Metastatic Liver Carcinoma in the Adrenal Gland (tissue), 2 donors: ENCODE data around the genes BZW2, AGR2 and AGR3.

GRCh38 chr7:8262438-8262759 is 432 bp upstream of the ICA1 start:
- PRO-cap, 2 experiments, result peak in 1 of 2 experiments; most common minus-strand start chr7:8262571 (in 1)

DNA sequence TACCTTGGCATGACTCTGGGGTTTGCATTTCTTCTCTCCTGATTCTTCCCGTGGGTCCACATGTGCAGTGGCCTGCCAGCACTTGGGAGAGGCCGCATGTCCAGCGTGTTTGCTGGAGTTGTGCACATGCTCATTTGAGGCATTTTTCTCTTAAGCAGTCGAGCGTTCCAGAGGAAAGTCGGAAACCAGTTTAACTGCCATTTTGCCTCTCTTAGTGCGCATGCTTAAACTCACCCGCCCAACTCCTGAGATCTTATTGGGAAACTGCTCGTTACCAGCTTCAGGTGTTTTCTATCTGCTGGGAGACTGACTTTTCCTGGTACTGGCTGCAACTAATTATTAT is 854.7 kb downstream of the NDUFA4 start:
- PRO-cap, 2 experiments, result no peak in any of the 2 experiments

DNA sequence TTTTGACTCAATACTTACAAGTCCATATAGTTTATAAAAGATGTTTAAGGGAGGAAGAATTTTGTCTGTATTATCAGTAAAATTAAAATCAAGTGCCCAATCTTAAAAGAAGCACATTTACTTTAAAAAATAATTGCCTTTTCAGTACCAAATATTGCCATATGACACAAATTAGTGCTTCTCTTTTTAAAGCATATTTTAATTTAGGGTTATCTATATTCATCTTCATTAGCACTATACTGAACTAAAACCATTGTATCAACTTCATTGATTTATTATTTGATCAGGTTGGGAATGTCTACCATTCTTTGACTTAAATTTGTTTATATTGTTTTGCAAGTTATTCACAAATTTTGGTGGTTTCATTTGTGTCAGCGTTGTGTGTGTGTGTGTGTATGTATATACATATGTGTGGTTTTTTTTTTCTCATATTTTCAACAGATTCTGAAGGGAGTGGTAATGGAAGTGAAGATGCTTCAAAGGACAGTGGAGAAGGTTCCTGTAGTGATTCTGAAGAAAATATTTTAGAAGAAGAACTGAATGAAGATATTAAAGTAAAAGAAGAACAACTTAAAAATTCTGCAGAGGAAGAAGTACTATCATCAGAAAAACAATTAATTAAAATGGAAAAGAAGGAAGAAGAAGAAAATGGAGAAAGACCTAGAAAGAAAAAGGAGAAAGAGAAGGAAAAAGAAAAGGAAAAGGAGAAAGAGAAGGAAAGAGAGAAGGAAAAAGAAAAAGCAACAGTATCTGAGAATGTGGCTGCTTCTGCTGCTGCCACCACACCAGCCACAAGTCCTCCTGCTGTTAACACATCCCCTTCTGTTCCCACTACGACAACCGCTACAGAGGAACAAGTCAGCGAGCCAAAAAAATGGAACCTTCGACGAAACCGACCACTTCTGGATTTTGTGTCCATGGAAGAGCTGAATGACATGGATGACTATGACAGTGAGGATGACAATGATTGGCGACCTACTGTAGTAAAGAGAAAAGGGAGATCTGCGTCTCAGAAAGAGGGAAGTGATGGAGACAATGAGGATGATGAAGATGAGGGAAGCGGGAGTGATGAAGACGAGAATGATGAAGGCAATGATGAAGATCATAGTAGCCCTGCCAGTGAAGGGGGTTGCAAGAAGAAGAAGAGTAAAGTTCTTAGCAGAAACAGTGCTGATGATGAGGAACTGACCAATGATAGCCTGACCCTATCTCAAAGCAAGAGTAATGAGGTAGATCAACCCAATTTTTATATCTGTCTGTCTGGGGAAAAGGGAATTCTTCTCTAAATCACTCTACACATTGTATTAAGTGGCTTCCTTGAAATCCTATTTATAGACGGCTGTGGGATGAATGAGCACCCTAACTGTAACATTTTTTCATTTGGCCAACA is 8.8 kb downstream of the PHF14 start:
- PRO-cap, 2 experiments, result no peak in any of the 2 experiments

DNA sequence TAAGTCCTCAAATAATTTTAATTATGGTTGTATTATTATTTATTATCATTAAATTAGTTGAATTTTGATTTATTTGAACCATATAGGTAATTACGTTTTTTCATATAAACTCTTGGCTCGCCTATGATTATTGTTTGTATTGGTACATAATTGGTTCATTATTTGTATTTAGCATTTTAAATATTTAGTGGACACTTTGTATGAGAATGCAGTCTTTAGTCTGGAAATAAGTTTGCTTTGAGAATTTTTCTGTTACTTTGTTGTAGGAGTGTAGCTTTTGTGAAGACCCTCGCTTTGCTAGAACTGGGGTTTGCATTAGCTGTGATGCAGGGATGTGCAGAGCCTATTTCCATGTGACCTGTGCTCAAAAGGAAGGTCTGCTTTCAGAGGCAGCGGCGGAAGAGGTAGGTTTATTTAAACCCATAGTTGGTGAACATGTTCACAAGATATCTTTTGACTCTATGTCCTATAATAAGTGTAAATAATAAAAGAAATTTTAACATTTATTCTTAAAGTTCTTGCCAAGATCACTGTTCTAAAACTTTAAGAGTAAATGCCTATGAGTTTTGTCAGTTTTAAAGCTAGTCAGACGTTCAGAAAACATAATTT is 54.8 kb downstream of the PHF14 start:
- PRO-cap, 2 experiments, result no peak in any of the 2 experiments

DNA sequence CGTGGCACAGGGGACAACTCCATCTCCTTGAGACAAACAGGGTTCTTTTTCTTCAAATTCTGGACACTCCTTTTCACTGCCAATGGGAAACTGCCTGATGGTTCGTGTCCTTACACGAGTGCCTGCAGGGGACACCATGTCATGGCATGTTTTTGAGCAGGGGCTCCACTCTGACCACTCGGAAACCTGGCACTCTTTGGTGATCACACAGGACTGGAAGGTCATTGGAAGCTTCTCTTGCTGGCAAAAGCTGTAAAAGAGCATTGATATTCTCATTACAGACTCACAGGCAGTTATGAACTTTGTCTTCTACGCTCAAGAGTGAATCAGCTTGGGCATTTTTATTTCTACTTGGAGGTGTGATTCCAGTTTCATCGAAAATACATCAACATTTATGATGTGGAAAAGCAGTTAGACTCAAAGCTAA is 238.7 kb downstream of the THSD7A start:
- PRO-cap, 2 experiments, result no peak in any of the 2 experiments

- PRO-cap, 2 experiments, result no peak in any of the 2 experiments
Measured at GRCh38 chr7:12094457-12094954, 116.6 kb upstream of the TMEM106B start.

GRCh38 chr7:12424028-12424632 is 20.5 kb upstream of the VWDE start:
- PRO-cap, 2 experiments, result no peak in any of the 2 experiments

- PRO-cap, 2 experiments, result no peak in any of the 2 experiments
Measured at GRCh38 chr7:12565305-12565810, 5.2 kb upstream of the SCIN start.

GRCh38 chr7:12635904-12636267 is 51.5 kb upstream of the ARL4A start:
- PRO-cap, 2 experiments, result no peak in any of the 2 experiments

GRCh38 chr7:12685482-12686116 is 1.8 kb upstream of the ARL4A start:
- PRO-cap, 2 experiments, result no peak in any of the 2 experiments

DNA sequence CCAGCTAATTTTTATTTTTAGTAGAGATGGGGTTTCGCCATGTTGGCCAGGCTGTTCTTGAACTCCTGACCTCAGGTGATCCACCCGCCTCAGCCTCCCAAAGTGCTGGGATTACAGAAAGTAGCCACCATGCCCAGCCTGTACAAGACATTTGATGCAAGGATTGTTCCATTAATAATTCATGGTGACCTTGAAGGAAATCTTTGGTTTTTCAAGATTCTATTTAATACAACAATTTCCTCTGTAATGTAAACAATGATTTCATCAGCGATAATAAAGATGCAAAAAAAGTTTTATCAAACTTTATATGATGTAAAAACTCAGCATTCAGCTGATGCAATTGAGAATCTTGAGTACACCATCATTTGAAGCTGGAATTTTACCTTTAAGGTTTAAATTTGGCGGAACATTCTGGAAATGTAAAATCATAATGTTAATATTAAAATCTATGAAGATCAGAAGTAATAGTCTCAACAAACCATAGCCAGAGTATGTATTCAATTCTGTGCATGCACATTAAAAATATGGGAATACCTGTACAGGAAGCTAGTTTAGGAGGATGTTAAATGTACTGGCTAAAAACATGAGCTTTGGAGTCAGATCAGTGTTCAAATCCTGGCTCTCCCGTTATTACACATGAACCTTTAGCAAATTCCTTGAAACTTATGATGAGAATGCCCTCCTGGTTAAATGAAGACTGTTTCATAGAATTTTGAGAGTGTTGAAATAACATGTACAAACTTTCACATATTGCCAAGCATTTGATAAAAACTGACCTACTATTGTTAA is 4.4 kb downstream of the ARL4A start:
- PRO-cap, 2 experiments, result no peak in any of the 2 experiments

GRCh38 chr7:13920374-13920564 is 69.2 kb downstream of the ETV1 start:
- PRO-cap, 2 experiments, result no peak in any of the 2 experiments

GRCh38 chr7:16064306-16064653 is 357.1 kb downstream of the CRPPA start:
- PRO-cap, 2 experiments, result no peak in any of the 2 experiments

- PRO-cap, 2 experiments, result no peak in any of the 2 experiments
Measured at GRCh38 chr7:16268443-16269099, 152.8 kb downstream of the CRPPA start.

- PRO-cap, 2 experiments, result peak in 2 of 2 experiments; most common plus-strand start chr7:16646189 (in 2); most common minus-strand start chr7:16646760 (in 1)
Measured at GRCh38 chr7:16645948-16646831, at the start of gene BZW2. BZW2 (plus strand) TSS chr7:16646181.

DNA sequence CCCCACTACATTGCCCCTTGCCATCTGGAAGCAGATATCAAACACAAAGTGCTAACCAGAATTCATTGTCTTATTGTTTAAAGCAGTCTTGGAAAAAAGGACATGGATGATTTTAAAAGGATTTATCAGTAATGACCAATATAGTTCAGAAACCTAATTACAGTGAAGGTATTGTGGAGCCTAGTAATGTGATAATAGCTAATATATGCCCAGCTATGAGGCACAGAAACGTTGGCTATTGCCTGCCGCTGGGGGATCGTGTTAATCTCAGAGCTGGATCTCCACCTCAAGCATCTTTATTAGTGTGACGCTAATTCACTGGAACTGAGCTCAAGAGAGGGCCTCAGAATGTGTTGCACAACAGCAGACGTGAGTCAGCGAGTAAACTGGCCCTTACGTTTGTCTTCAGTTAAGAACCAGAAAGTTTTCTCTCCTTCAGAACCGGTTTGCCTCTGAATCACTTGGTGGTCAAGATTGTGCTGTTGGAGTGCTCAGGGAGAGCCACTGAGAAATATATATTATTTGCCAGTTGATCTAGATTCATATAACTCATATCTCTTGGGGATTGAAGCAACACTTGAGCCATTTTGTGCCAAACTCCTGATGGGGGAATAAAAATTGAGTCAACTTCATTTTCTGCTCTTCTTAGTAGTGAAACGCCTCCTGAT is 22.0 kb downstream of the BZW2 start:
- PRO-cap, 2 experiments, result no peak in any of the 2 experiments

DNA sequence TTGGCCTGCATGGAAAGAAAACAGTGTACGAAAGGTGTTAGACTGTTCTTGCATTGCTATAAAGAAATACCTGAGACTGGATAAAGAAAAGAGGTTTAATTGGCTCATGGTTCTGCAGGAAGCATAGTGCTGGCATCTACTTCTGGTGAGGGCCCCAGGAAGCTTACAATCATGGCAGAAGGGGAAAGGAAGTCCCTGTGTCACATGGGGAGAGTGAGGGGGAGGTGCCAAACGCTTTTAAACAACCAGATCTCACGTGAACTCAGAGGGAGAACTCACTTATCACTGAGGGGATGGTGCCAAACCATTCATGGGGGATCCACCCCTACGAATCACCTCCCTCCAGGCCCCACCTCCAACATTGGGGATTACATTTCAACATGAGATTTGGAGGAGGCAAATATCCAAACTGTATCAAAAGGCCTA is 5.6 kb downstream of the TSPAN13 start:
- PRO-cap, 2 experiments, result no peak in any of the 2 experiments

DNA sequence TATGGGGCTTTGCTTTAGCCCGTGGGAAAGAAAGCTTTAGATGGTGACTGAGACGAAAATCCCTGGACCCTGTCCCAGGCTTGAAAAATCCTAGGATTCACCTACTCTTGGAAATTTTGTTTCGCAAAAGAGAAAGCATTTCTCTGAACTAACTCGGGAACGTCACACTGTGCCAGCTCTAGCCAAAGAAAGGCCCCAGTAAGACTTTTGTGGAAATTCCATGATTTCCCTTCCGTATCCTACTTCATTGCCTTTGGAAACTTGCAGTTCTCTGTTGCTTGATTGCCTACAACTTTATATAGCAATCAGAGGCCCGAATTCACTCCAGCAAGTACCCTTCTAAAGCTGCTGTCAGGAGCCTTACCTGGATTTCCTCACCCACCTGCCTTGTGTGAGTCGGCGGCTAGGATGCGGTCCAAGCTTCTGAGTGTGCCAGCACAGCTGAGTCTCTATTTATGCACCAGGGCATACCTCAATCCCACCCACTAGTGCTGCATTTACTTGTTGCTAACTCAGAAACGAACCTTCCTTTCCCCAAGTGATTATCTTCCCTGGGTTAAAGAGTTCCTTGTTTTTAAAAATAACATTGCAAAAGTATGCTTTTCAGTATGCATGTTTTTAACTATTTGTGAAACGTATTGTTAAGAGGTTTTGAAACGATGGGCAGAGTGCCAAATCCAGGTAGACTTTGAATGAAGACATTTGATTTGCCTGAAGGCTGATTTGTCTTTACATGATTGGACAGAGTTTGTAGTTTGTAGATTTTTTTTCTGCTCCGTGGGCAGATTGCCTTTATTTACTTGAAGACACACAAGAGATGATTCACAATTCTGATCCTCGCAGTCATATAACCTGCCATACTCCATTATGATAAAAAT is at the start of gene AGR2:
Gene AGR2, minus strand, starts transcription at position 429 of the 878 bp plus-strand sequence.
- PRO-cap, 2 experiments, result no peak in any of the 2 experiments

- PRO-cap, 2 experiments, result no peak in any of the 2 experiments
Measured at GRCh38 chr7:16881729-16882206, at the start of gene AGR3. AGR3 (minus strand) TSS chr7:16881983.

DNA sequence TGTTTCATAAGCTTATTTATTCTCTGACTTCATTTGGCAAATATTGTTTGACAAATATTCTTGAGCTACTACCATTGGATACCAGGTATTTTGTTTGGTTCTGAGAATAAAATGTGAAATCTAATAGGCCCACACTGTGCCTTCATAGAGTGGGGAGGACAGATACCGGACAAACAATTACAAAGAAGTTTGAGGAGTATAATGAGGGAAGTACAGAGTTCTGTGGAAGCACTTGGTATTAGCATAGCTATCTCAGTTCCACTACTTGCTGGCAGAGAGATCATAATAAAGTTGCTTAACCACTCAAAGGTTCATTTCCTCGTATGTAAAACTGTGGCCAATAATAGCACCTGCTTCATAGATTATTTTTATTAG is 22.1 kb upstream of the AHR start:
- PRO-cap, 2 experiments, result no peak in any of the 2 experiments